Umbilical cord (tissue), 2 donors: ENCODE measurements around the genes ZMPSTE24 and NFYC.

- RAMPAGE, long total RNA = no peak
These were observed 28.4 kb upstream of the RLF start for GRCh38 chr1:40132693-40133379.

GRCh38 chr1:40257618-40258408 is at the start of gene ZMPSTE24:
Gene ZMPSTE24 (plus strand): TSS chr1:40258236.
- RAMPAGE, long total RNA = start-site peak on the minus strand at chr1:40257905-40257955, 21 and 16 reads in 2 replicates; start-site peak on the plus strand at chr1:40258061-40258249, 129 and 71 reads in 2 replicates

GRCh38 chr1:40339093-40339435 is 22.0 kb upstream of the COL9A2 start:
- RAMPAGE, long total RNA = no peak

GRCh38 chr1:40344370-40345061 is 27.4 kb upstream of the COL9A2 start:
- RAMPAGE, long total RNA = no peak

GRCh38 chr1:40383523-40384148 is 10.1 kb downstream of the SMAP2 start:
- RAMPAGE, long total RNA = no peak

- RAMPAGE, long total RNA = no peak
These were observed 12.1 kb downstream of the SMAP2 start for GRCh38 chr1:40385223-40386390.

GRCh38 chr1:40387972-40388948 is 14.7 kb downstream of the SMAP2 start:
- RAMPAGE, long total RNA = no peak

- RAMPAGE, long total RNA = no peak
These were observed 33.0 kb downstream of the SMAP2 start for GRCh38 chr1:40406423-40407036.

DNA sequence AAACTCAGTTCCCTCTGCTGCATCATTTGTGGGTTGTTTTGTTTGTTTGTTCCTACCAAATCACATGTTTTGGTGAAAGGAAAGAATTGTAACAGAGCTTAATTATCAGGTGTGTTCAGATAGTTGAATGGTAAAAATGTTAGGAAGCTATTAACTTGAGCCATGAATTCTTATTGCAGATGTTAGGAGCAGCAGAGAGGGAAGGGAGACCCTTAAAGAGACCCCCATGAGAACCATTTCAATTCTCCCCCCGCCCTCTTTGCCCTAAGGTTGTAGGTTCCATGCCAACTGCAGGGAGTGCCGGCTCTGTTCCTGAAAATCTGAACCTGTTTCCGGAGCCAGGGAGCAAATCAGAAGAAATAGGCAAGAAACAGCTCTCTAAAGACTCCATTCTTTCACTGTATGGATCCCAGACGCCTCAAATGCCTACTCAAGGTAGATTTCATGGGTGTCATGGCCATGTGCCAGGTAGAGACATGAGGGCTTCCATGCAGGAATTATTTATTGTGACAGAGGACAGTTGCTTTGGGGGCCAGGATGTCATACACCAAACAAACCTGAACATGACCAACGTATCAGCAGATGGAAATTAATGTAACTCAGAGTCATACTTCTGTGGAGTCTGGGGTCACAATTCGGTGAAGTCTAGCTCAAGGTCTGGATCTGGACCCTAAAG is 34.2 kb upstream of the ZFP69B start:
- RAMPAGE, long total RNA = no peak

DNA sequence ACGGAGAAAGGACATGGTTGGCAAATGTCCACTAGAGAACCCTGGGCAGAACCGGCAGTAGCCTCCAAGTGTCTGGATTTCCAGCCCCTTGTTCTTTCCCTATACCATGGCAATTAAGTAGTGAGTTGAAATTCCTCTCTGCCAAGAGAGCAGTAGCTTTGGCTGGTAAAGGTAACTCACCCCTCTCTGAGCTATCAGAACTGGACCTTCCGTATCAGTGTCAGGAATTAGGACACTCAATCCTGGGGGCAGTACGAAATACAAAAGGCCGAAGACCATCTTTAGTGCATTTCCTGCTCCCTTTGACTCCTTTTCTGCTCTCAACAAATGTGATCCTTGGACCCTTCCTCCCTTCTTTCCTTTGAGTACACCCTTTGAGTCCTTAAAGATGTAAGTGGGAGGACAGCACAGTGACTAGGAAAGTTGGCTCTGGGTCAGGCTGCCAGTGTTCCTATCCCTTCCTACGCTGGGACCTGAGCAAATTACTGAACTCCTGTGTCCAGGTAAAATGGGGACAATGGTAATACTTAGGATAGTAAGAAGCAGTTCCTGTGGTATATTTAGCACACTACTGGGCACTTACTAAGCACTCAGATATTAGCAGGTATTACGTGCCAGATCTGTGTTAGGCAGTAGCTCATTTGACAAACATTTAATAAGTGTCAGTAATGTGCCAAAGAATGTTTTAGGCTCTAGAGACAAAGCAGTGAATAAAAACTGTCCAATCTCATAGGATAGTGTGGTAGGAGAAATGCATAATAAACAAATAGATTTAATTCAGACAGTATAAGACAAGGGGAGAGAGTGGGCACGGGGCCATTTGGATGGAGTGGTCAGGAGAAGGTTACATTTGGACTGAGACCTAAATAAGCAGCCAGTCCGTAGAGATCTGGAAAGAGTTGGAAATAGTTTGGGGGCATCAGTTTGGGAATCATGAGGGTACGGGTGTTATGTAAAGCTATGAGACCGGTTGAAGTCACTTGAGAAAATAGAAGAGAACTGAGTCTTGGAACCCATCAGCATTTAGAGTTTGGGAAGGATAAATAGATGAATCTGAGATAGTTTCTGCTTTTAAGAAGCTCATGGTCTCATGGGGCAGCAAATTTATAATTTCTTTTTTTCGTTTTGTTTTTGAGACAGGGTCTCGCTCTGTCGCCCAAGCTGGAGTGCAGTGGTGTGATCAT is 26.3 kb upstream of the ZFP69B start:
- RAMPAGE, long total RNA = no peak

- RAMPAGE, long total RNA = no peak
These were observed 680 bp downstream of the ZFP69B start for GRCh38 chr1:40450870-40451441.

- RAMPAGE, long total RNA = no peak
These were observed at the start of gene NFYC for GRCh38 chr1:40691053-40692168. Gene NFYC (plus strand): TSS chr1:40691704.

GRCh38 chr1:40708531-40709917 is 17.5 kb downstream of the NFYC start:
- RAMPAGE, long total RNA = no peak

GRCh38 chr1:40782464-40783003 is 1.1 kb upstream of the KCNQ4 start:
- RAMPAGE, long total RNA = no peak

DNA sequence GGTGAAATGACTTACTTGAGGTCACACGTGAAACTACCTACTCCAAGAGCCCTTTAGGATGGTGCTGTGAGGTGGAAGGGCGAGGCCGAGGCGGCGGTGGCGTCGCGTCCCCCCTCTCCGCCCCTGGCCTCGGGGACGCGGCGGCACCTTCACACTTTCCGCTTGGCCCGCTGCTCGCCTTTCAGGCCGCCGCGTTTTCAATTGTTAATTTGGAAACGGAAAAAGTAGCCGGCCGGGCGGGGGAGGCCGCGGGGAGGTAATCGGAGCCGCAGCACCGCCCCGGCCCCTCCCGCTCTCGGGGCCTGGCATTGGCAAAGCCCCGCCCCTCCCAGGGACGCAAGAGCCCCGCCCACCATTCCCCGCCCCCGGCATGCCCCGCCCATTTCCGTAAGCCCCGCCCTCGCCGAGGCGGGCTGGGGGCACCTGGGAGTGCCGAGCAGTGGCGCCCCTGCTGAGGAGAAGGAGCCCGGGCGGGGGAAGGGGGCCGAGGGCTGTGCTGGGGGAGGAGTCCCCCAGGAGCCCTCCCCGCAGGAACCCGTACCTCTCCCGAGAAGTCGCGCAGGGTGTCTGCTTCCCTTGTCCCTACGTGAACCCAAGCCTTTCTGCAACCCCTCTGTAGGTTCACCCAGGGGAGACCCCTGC is 18.7 kb downstream of the KCNQ4 start:
- RAMPAGE, long total RNA = no peak

DNA sequence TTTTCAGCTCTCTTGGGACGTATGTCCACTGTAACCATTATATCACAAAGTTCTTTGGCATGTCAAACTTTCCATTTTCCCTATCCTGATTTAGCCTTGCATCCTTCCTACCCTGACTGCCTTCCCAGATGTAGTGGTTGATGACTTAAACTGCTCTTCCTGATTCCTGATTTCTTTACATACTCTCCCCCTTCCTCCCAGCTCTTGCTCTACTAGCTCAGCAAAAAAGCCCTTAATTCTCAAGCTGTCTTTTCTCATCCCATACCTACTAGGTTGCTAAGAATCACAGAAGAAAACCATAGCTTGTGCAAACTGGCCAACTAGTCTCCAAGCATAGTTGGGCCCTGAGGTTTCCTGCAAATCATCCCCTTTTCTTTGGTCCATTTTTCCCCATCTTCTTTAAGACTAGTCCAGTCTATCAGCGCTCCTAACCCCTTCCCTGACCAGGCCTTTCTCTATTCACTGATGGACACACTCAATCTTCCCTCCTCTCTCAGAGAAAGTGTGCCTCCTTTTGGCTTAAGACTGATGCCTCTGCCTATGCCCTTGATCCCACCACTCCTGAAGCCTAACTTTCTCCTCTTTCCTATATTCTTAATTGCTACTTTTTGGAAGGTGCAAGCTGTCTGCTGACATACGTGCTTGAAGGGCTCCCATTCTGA is 13.7 kb upstream of the SLFNL1 start:
- RAMPAGE, long total RNA = no peak

DNA sequence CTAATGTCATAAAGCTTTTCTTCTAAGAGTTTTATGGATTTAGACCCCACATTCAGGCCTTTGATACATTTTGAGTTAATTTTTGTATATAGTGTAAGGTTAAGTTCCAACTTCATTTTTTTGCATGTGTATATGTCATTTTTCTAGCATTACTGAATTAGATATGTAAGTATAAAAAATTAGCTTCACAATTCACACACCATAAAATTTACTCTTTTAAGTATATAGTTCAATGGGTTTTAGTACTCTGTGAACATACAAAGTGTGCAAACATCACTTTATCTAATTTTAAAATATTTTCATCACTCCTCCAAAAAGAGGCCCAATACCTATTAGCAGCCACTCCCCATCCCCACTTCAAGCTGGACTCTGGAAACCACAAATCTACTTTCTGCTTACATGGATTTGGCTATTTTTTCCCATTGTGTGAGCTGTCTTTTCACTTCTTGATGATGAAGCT is 109.0 kb upstream of the SLFNL1 start:
- RAMPAGE, long total RNA = no peak

DNA sequence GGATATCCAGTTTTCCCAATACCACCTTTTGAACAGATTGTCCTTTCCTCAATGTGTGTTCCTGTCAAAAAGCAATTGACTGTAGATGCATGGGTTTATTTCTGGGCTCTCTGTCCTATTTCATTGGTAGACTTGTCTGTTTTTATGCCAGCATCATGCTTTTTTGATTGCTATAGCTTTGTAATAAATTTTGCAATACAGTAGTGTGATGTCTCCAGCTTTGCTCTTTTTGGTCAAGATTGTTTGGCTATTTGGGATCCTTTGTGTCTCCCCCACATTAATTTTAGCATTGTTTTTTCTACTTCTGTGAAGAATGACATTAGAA is 76.1 kb downstream of the SCMH1 start:
- RAMPAGE, long total RNA = no peak

GRCh38 chr1:41365687-41366827 is 118.4 kb downstream of the EDN2 start:
- RAMPAGE, long total RNA = no peak

DNA sequence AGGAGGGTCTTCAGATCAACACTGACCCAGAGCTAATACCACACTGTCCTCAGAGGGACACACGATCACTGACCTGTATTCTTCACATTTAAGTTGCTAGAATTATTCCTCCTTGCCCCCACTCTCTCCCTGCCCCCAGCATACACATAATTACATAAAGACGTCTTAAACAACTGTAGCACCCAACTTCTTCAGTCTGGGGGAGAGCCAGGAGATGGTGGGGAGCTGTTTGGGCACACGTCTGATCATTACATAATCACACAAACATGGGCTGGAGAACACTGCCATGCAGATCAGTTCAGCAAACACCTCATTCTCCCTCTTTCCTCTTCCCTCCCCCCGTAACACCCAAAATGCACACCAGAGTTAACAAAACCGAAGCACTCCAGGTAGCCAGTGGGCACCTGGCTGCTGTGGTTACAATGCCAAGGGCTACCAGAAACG is 1.7 kb downstream of the HIVEP3 start:
- RAMPAGE, long total RNA = no peak